Parietal lobe (tissue), 2 donors: ENCODE data around the genes SEMA3G, GNL3 and NEK4.

GRCh38 chr3:51966452-51966892, 782 bp downstream of the PCBP4 start:
- RAMPAGE, long total RNA, result no peak

- RAMPAGE, long total RNA, result no peak
These were observed 2.6 kb downstream of the ABHD14A start for GRCh38 chr3:51977310-51978074.

DNA sequence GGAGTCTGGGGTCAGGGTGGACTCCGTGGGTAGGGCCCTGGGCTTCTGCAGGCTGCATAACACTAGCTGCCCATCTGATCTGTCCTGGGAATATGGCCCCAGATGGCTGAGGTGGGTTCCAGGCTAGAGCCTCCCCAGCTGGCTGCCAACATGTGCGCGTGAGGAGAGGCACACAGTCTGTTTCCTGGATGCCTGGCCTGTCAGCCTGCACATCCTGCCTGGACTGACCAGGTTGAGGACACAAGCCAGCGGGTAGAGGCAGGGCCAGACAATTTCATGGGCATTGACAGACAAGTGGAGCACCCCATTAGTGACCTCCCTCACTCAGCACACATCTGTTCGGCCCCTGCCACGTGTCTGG, 29.7 kb upstream of the RPL29 start:
- RAMPAGE, long total RNA, result no peak

DNA sequence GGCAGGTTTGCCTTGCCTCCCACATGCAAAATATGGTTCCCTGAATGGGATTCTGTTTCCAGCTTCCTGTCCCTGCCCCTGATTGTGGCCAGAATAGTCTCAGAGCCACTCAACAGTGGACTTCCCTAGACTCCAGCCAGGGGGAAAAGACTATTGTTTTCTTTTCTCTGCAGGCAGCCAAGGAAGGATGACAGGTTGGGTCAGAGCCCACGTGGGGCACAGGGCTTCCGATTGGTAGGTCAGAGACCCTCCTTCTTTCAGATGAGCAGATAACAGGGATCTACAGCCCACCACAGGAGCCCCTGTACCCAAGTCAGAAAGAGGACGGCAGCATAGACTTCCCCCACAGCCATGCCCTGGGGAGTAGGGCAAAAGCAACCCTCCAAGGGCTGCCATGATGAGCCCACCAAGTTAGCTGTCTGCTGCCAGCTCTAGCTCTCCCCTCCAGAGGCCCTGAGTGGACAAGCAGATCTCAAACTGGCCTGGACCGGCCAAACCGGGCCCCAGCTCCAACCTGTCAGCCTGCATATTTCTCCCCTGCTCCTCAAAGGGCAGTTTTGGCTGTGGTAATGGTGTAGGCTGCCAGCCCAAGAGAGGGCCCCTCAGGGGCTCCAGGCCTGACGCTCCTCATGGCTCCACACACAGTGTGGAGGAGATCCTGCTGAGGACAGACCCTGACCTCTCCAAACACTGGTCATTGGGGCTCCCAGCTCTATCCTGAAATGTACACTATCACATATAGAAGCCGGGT, 6.3 kb downstream of the TLR9 start:
- RAMPAGE, long total RNA, result no peak

DNA sequence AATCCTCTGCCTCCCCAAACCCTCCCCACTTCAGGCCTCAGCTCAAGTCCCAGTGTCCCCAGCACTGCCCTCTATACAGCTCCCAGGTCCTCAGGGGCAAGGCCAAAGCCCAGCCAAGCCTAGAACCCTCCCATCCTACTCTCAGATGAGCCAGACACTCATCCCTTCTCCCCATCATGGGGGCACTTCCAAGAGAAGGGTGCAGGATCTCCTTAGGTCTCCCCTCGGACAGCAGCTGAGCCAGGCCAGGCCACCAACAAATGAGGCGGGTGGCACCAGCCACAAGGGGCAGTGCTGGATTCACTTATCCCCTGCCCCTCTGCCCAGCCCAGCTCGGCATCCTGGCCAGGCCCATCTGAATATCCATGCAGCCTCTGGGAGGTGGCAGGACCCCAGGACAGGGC, 4.6 kb downstream of the TWF2 start:
- RAMPAGE, long total RNA, result no peak

GRCh38 chr3:52267970-52268507, 10.4 kb downstream of the WDR82 start:
- RAMPAGE, long total RNA, result no peak

GRCh38 chr3:52299926-52300678, 12.5 kb downstream of the GLYCTK start:
- RAMPAGE, long total RNA, result no peak

GRCh38 chr3:52379719-52380171, 30.1 kb downstream of the BAP1 start:
- RAMPAGE, long total RNA, result no peak

GRCh38 chr3:52444673-52445504, at the start of gene SEMA3G:
TSS of gene SEMA3G (minus strand) at chr3:52445103.
- RAMPAGE, long total RNA, result no peak

- RAMPAGE, long total RNA, result no peak
These were observed 13.2 kb upstream of the STAB1 start for GRCh38 chr3:52481863-52482476.

DNA sequence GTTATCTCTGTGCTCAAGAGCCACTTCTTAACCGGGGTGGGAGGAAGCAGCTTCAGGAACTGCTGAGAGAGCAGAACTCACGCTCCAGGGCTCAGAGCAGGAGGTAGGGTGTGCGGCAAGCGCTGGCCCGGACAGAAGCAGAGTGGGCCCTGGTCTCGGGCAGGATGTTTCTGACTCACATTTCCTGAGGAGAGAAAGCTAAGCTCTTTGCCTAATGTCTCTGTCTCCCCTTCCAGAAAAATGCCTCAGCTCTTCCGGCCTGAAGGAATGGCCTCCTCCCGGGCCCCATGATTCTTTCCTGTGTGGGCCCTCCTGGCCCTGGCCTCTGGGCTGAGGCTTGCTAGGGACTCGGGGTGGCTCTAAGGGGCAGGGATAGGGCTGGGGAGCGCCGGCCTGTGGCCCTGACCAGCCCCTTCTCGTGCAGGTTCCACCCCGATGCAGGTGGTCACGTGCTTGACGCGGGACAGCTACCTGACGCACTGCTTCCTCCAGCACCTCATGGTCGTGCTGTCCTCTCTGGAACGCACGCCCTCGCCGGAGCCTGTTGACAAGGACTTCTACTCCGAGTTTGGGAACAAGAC, 4.1 kb upstream of the STAB1 start:
- RAMPAGE, long total RNA, result no peak

- RAMPAGE, long total RNA, result no peak
These were observed 65.8 kb downstream of the UQCC5 start for GRCh38 chr3:52602047-52602784.

DNA sequence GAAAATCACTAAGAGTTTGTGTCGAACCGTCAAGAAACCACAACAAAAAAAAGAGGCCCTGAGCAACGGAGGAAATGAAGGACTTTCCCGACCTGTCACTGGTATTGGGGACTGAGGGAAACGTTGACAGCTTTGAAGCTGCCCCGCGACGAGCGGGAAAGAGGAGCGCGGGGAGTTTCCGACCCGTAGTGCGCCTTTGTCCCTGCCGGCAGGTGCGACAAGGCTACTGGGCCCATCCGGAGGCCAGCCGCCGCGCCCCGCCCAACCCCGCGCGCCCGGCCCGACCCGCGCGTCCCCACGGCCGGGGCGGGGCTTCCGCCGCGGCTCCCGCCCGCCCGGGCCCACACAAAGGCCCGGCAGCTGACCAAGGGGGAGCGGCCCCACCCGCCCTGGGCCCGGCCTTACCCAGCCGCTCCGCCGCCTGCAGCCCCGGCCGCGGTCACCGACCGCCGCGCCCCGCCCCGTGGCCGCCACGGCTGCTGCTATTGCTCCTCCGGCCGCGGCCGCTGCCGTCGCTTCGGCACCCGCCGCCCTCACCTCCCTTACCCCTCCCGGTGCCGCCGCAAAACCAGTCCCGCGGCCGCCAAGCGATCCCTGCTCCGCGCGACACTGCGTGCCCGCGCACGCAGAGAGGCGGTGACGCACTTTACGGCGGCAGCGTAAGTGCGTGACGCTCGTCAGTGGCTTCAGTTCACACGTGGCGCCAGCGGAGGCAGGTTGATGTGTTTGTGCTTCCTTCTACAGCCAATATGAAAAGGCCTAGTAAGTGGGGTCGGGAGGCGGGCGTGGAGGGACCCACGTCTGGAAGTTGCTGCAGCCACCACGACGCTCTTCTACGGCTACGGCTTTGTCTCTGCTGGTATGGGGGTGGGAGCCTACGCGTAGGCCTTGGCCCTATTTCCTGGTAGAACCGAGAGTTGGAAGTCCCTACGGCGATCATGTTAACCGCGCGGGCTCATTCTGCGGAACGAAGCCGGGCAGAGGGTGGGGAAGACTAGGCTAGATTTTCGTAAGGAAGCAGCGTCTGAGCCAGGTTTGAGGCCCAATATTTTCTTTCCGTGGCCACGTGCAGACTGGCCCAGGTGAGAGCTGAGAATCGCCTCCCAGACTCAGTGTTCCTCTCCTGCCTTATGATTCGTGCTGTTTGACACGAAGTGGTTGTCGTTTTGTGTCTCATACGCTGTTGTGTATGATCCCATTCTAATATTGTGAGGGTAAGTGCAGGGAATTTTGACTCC, at the start of gene GNL3:
GNL3 (plus strand) TSS at position 689 of the 1,238 bp plus-strand sequence.
- RAMPAGE, long total RNA, result no peak

GRCh38 chr3:52687399-52688465, 1.9 kb downstream of the GNL3 start:
- RAMPAGE, long total RNA, result no peak

DNA sequence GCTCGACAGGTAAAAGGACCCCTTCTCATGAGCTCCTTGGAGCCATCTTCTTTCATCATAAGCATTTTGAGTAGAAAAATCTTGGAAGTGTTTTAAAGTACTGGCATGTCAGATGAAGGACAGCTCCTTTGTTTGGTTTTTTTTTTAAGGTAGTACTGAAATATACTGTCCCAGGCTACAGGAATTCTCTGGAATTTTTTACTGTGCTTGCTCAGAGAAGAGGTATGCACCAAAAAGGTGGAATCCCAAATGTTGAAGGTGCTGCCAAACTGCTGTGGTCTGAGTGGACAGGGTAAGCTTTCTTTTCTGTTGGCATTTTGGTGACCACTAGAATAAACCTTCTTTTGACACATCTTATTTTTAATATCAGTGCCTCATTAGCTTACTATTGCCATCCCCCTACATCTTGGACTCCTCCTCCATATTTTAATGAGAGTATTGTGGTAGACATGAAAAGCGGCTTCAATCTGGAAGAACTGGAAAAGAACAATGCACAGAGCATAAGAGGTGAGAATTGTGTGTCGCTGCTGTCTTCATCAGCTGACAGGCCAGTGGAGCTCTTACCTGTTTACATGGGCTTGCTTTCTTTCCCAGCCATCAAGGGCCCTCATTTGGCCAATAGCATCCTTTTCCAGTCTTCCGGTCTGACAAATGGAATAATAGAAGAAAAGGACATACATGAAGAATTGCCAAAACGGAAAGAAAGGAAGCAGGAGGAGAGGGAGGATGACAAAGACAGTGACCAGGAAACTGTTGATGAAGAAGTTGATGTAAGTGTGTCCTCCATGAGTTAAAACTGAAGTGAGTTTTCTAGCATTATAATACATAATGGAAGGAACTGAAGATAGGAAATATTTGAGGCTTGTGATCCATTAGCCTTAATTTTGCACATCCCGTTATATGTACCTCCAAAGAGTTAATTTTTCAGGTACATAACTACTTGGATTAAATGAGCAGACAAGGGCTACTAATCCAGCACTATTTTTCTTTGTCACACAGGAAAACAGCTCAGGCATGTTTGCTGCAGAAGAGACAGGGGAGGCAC, 7.5 kb downstream of the GNL3 start:
- RAMPAGE, long total RNA, result no peak

DNA sequence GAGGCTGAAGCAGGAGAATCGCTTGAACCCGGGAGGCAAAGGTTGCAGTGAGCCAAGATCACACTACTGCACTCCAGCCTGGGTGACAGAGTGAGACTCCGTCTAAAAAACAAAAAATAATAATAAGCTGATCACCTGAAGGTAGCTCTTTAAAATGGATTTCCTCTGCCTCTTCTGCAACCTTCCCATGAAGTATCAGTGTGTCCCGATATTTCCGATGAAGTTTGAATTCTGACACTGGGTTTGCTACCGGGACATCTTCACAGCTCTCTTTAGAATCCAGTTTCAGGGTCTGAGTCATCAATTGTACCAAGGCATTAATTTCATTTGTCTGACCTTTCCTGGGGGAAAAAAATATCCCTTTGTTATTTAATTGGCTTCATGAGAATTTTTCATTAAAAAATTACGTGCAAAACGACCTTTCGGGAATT, 31.4 kb downstream of the NEK4 start:
- RAMPAGE, long total RNA, result no peak

DNA sequence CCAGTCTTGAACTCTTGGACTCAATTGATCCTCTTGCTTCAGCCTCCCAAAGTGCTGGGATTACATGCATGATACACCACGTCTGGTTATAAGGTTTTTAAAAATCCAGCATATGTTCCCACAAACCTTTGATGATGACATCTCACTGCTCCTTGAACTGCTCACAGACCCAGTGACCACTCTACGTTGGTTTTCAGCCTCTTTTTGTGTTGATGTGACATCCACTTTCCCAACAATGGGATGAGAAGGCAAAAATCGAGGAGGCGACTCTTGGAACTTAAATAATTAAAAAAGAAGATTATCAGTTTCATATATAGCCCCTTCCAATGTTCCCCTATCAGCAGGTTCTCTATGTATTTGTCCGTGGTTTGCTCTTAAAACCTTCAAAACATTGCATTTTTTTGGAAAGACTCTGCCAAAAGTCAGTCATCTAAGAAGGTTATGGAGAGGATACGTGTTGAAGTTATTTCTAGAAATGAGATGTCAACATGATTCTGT, 24.8 kb downstream of the NEK4 start:
- RAMPAGE, long total RNA, result no peak

GRCh38 chr3:52770456-52771757, at the start of gene NEK4:
TSS of gene NEK4 (minus strand) at chr3:52770940.
- RAMPAGE, long total RNA, result no peak

DNA sequence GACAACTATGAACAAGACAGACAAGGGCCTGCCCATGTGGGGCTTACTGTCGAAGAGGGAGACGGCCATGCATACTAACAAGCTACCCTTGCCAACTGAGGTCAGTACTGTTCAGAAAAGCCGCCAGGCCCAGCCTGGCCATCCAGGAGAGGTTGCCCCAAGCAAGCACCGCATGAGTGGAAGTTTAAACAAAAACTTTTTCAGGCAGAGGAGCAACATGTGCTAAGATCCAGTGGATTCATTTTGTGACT, 2.9 kb upstream of the NEK4 start:
- RAMPAGE, long total RNA, result no peak

DNA sequence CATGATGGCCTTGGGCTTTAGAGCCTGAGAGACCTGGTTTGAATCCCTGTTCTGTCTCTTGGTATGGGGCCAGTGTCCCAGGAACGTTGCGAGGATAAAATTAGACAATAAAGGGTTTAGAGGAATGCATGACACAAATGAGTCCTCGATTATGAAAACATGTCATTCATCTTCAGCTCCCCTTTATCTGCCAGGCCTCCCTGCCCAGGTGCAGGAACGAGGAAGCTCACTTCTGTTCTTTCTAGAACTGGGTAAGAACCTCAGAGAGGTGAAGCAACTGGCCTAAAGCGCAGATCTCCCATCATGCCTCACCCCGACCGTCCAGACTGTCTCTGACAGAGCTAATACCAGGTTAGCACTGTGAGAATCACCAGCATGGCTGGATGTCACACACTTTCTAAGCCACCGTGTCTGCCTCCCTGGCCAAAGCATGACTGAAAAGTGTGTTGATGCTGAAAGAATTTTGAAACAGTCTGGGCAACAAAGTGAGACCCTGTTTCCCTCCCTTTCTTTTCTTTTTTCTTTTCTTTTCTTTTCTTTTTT, 1.5 kb upstream of the ITIH1 start:
- RAMPAGE, long total RNA, result no peak